Retinal pigment epithelial cell (primary cell): ENCODE data around the genes NKAPL, ZKSCAN3, ZSCAN23, OR5V1, UBD and GABBR1.

GRCh38 chr6:28258861-28259481, at the start of gene NKAPL:
TSS of gene NKAPL (plus strand) at chr6:28259297.
- RRBS = no CpG with 5 or more reads among the region's 35 CpGs

GRCh38 chr6:28349529-28350497, at the start of gene ZKSCAN3:
TSS of gene ZKSCAN3 (plus strand) at chr6:28349947.
- RRBS = no CpG with 5 or more reads among the region's 36 CpGs

DNA sequence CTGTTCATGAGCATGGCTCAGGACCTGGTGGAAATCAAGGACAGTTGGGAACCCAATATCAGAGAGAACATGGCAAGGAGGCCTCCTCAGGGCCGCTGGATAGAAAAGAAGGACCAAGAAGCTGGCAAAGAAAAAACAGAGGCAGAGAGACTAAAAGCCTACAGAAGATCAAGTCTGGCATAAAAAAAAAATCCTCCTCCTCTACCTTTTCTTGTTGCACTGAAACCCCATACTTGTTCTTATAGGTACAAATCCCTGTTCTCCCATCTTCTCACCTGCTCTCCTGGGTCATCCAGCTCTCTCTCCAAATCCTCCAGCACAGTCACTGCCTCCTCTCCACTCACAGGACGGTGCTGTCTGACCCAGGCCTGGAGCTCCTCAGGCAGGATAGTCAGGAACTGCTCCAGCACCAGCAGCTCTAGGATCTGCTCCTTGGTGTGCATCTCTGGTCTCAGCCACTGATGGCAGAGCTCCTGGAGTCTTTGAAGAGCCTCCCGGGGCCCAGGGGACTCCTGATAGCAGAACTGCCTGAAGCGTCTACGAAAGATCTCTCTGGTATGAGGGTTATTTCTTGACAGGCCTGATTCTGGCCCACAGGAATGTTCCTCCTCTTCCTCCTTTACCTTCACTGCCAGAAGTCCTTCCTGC, 7.6 kb downstream of the ZSCAN23 start:
- RRBS = no CpG with 5 or more reads among the region's 5 CpGs

DNA sequence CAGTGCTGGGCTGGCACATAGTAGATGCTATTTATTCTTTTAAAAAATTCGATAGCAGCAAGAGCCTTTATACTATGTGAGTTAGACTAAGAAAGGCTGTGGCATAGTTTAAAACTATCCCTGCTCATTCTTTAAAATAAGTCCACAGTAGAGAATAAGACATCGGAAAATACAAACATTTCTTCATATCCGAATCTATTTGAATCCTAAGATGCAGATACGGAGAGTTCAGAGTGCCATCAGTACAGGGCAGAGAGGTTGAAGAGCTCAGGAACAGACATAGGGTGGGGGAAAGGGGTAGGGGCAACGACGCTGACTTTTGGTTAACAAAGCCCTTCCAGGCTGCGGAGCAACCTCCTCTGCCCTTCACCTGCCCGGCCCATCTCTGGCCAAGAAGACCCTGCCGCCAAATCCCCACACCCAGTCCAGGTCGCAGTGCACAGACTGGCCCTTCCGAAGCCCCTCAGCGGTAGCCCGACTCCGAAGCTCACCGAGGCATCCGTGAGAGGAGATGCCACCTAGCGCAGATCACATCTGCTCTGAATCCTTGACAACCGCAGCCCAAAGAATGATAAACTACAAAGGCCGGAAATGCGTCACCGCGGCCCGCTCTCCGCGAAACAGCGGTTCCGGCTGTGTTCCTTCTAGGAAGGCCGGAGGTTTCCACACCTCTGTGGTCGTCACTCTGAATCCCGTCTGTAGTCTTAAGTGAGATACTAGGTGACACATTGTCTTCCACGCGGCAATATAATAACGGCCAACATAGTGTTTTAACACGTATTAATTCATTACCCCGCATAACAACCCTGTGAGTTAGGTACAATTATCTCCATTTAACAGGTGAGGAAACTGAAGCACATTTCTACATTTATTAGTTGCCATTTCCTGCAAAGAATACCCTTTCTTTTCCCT, at the start of gene ZSCAN23:
ZSCAN23 (minus strand) TSS at position 584 of the 912 bp plus-strand sequence.
- RRBS = 2% methylated on average over 9 of the region's 35 CpGs

DNA sequence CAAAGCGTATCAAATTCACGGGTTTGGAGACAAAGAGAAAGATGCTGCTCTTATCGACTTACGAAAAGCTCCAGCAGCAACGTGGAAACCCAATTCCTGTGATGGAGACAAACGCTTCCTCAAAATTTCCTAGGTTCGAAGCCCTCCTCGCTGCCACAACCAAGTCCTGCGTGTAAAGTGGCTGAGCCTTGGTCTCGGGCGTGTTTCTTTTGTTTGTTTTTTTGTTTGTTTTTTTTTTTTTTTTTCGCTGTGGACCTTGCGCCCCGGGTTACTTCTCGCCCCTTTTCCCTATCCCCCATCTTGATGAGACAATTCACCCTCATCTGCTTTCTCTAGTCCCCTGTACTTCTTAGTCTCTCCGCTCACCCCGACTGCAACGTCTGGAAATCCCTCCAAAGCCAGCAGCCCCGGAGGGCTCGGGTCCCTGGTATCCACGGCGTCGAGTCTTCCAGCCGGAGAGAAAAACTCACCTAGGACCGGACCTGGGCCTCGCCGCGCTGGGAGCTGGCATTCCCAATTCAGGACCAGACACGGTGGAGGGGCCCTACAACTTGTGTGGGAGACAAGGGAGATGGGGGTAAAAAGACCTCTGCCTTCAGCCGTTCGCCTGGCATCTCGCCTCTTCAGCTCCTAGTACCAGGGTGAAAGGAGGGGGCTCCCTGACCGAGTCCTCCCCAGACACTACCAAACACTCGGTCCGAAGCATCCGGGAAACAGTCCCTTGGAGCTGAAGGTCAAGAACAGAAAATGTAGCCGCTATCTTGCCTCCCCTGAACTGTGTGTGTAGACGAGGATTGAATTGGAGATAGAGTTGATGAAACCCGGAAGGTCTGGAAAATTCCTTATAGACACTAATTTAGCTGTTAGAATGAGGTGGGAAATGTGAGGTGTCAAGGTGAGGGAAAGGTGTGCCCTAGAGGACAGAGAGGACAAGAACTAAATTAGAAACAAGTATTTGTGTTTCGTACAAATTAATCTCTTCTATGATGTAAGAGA, 2.8 kb upstream of the SCAND3 start:
- RRBS = 9% methylated on average over 7 of the region's 40 CpGs

DNA sequence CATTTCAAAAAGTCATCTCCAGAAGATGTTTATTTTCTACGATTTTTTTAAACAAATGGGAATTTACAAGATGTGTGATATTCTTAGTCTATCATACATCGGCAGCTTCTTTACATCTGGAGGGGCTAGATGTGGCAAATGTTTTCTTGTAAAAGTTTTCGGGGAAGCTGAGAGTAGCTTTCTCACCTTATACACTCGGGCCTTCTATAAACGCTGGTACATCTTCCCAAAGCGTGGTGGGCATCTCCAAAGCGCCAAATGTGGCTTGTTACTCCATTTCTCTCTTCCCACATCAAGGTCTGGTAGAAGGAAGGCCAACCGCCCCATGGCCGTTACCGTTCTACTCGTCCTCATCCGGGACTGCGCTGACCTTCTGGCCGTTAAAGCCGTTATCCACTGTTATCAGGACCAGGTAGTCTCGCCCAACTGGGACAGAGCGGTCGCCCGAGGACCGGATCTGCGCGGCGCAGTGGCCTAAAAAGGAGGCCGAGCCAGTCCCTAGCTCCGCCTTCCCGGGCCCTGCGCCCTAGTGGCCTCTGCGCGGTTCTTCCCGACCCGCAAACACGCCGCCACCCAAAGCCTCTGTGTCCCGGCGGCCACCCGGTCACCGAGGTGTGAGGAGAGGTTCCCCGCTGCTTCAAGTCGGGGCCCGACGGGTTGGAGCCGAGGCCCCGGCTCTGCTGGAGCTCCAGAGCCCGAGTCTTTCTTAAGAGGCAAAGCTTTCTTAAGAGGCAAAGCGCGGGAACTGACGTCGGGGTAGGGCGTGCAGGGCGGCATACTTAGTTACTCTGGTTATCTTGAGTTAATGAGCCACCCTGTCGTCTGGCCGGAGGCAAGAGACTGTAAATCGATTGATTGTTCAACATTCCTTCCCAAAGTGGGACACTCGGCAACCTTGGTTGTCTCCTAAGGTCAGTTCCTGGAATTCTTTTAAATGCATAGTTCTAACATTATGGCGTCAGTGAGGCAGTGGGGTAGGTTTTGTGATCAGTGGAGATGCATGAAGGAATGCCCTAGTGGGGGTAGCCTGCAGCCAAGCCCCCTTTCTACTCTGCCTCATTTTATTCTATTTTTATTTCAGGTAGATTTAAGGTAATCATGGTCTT, 29.1 kb upstream of the SCAND3 start:
- RRBS = 31% methylated on average over 30 of the region's 55 CpGs

DNA sequence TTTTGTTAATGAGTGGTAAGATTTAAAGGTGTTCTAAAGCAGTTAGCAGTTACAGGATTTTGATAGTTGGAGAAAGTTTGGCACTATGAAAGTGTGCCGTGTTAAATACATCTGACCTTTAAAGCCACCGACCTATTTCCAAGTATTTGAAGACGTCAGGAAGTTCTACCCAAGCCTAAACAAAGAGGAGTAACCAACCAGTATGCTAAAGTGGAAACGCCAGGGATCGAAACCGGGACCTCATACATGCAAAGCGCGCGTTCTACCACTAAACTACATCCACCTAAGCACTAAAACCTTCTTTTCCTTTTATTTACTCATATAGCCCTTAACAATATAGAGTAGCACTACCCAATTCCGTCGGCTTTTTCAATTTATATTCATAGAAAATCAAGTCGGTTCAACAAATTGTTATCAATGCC, 46.8 kb upstream of the SCAND3 start:
- RRBS = no CpG with 5 or more reads among the region's 12 CpGs

GRCh38 chr6:28647918-28649070, 61.2 kb upstream of the SCAND3 start:
- RRBS = no CpG with 5 or more reads among the region's 34 CpGs

DNA sequence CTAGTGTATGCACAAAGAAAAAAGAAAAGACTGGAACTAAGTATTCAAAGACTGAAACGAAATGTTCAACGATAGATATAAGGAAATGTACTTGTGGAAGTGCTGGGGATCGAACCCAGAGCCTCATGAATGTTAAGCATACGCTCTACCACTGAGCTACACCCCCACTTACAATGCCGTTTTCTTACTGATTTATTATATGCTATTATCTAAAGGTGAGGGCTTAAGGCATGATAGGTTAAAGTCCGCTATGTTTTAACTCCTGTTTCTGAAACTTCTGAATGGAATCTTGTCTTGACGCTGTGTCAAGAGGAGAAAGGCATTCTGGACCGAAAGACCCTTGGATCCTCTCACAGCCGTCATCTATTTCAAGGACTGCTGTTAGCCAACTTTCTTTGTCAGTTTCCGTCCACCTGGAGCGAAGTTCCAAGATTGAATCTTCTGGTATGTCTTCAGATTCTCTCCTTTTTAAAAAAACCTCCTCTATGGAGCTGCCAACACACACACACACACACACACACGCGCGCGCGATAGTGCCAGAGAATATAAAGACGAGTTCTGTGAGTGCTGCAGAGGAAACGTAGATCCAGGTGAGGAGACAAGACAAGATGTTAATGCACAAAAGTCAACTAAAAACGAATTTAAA, 148.4 kb upstream of the SCAND3 start:
- RRBS = no CpG with 5 or more reads among the region's 19 CpGs

DNA sequence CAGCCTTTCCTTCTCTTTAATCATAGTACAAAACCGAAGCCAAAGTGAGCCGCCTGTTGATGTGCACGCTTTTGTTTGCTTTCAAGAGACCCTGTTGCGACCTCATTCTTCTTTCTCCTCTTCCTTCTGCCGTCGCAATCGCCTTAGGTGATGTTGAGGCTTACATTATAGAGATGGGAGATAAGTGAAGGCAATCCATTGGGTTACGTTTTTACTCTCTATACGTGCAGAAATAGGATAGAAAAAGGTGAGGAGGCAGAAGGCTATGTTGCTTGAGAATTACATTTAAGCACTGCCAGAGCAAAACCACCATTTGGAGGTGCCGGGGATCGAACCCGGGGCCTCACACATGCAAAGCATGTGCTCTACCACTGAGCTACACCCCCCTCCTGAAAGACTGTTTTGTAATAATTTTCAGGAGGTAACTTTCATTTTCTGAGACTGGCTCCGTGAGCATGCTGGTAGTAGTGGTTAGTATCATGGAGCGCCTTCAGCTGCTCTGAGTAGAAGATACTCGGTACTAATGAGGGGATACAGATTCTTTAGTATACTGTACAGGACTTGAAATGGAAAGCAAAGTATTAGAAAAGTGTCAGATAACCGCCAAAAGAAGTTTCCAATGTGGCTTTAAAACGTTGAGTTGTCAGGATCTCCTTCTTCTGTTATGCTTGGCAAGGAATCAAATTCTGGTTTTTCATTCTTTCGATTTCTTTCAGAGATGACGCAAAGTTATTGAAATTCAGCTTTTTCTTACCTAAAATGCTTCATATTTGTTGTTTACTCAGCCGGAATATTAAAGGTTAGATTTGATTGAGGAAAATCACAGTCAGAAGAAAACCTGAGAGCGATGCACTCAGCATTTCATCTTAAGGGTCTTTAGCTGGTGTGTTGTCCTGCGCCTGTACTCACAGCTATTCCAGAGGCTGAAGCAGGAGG, 165.5 kb downstream of the TRIM27 start:
- RRBS = no CpG with 5 or more reads among the region's 22 CpGs

- RRBS = no CpG with 5 or more reads among the region's 9 CpGs
These were observed 100.6 kb downstream of the TRIM27 start for GRCh38 chr6:28823171-28823567.

GRCh38 chr6:28863357-28864752, 59.9 kb downstream of the TRIM27 start:
- RRBS = no CpG with 5 or more reads among the region's 68 CpGs

- RRBS = no CpG with 5 or more reads among the region's 3 CpGs
These were observed 57.9 kb downstream of the TRIM27 start for GRCh38 chr6:28865965-28866180.

GRCh38 chr6:28884833-28885284, 38.9 kb downstream of the TRIM27 start:
- RRBS = no CpG with 5 or more reads among the region's 22 CpGs

GRCh38 chr6:28953070-28953397, 29.2 kb upstream of the TRIM27 start:
- RRBS = no CpG with 5 or more reads among the region's 9 CpGs

DNA sequence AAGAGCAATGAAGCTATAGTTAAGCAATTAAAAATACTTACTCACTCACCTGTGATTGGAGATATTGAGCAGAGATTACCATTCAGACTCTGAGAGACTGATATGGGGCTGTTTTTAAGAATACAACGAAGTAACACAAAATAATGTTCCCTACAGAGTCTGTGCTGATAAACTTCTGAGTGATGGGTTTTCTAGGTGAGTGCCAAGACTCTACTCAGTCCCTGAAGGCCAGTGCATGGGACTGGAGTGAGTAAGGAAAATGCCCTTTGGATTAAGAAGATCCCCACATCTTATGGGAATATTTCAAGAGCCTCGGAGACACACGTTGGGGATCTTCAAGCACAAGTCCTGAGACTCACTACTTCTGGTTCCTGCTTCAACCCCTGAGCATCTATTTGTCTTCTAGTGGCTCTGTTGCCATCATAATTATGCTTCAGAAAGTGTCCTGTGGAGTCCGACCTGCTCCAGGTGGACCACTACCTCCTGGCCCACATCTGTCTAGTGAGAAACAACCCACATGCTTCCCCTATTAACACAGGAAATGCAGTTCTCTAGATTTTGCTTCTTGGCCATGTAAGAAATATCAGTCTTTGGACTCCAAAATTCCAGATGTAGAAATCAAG, at the start of gene OR5V1:
OR5V1 (minus strand) TSS at position 283 of the 623 bp plus-strand sequence.
- RRBS = no CpG with 5 or more reads among the region's 4 CpGs

GRCh38 chr6:29559463-29560217, at the start of gene UBD:
TSS of gene UBD (minus strand) at chr6:29559732.
- RRBS = no CpG with 5 or more reads among the region's 5 CpGs

DNA sequence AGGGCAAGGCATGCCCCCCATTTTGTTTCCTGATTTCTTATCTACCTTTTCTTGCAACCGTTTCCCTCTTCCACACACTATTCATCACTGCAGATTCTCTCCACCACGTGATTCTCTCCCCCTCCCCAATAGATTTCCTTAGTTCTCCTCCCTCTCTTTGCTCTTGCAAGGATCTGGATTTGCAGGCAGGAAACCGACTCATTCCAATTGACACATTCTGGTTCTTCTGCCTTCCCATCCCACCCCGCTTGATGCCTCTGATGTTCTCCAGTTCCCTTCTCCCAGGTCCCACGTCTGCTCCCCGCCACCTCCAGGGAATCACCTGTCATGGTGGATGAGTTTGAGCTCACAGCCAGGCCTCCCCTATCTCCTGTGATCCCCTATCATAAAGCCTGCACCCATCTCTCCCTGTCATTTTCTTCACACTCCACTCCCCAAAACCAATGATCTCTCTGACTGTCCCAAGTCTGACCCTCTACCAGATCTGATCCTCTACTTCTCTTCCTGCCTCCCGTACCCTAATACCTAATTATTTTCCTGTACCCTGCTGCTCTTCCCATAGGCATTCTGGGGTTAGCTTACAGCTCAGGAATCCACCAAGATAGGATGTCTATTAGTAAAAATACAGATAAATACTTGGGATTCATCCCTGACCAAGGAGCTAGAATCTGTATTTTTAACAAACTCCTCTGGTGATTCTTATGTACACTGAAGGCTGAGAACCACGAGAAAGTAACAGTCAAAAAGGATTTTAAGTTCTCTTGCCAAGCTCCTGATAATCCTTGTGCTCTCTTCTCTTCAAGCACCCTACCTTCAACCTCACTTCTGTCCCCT, 7.4 kb downstream of the GABBR1 start:
- RRBS = no CpG with 5 or more reads among the region's 8 CpGs

GRCh38 chr6:29632713-29633625, at the start of gene GABBR1:
TSS of gene GABBR1 (minus strand) at chr6:29633183.
- RRBS = 2% methylated on average over 9 of the region's 66 CpGs